Measurements from ENCODE around the genes SERPINA6 and SERPINA1.

- RRBS: no CpG with 5 or more reads among the region's 5 CpGs
These were observed 7.7 kb upstream of the ASB2 start for GRCh38 chr14:93984038-93984577.

GRCh38 chr14:94028250-94028951, 2.3 kb downstream of the OTUB2 start:
- RRBS: no CpG with 5 or more reads among the region's 9 CpGs

DNA sequence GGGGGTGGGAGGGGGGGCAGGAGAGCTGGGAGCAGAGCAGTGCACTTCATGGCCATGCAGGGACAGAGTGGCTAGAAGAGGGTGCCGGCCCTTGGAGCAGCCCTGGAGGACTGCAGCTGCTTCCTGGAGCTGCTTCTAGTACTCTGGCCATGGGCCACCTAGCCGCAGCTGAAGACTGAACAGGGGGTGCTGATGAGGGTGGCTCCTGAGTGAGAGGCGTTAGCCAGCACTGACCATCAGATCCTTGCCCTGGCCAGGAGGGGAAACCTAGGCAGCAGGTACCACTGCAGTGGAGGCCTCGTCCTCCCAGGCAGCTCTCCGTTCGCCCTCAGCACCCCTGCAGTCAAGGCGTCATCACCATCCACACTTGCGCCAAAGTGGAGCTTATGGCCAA, 16.3 kb downstream of the OTUB2 start:
- RRBS: no CpG with 5 or more reads among the region's 8 CpGs

DNA sequence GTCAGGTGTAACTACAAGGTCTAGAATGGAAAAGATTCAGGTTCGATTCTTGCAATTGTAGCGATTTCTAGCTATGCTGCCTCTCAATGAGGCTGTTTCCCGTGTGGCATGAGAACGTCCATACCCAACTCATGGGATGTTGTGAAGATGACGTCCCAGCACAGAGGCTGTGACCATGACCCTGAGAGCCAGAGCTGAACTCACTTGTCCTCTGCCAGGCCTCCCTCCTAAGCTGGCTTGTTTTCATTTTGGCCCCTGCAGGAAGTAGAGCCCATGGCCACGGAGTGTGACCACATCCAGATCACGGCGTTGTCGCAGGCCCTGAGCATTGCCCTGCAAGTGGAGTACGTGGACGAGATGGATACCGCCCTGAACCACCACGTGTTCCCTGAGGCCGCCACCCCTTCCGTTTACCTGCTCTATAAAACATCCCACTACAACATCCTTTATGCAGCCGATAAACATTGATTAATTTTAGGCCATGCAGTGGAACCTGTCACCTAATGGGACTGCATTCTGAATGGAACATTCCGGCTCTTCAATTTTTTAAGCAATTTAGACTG, 19.4 kb downstream of the OTUB2 start:
- RRBS: no CpG with 5 or more reads among the region's 17 CpGs

DNA sequence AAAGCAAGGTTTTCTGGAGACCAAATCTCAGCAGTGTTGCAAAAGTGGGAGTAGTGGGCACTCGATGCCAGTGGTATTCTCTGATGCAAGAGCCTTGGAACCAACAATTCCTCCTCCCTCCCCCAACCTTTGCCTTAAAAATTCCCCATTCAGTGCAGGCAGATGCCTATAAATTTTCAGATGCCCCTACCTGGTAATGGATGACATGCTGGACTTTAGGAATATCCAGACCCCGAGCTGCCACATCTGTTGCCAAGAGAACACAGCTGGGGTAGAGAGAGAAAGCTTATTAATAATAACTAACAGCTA, 23.4 kb downstream of the DDX24 start:
- RRBS: no CpG with 5 or more reads among the region's 2 CpGs

GRCh38 chr14:94078270-94078712, 2.7 kb downstream of the DDX24 start:
- RRBS: no CpG with 5 or more reads among the region's 2 CpGs

GRCh38 chr14:94158276-94158841, 15.8 kb upstream of the PPP4R4 start:
- RRBS: no CpG with 5 or more reads among the region's 10 CpGs

- RRBS: no CpG with 5 or more reads among the region's 6 CpGs
These were observed at the start of gene SERPINA6 for GRCh38 chr14:94323099-94323658. Gene SERPINA6 (minus strand): TSS chr14:94323336.

GRCh38 chr14:94376475-94377007, 11.9 kb downstream of the SERPINA1 start:
- RRBS: no CpG with 5 or more reads among the region's 5 CpGs

DNA sequence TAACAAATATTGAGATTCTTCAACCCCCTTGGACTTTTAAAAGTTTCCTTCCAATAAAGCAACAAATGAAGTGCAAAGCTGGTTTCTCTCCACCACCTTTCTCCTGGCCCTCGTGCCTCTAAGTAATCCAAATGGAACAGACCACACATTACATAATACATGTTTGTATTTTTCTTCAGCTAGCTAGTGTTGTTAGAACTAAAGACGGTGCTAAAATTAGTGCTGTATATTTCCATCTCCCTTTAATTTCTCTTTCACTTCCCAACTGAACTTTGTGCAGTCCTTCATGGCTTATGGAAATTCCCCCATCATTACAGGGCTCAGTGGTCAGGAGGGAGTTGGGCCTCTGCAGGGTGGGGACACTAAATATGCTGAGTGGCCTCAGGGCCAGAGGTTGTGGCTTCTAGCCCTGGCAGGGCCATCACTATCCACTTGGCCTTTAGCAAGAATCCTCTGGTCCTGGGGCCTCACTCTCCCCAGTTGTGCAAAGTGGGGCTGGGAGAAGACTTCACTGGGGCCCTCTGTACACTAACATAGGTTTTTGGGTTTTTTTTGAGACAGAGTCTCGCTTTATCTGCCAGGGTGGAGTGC, 3.5 kb downstream of the SERPINA1 start:
- RRBS: no CpG with 5 or more reads among the region's 3 CpGs

DNA sequence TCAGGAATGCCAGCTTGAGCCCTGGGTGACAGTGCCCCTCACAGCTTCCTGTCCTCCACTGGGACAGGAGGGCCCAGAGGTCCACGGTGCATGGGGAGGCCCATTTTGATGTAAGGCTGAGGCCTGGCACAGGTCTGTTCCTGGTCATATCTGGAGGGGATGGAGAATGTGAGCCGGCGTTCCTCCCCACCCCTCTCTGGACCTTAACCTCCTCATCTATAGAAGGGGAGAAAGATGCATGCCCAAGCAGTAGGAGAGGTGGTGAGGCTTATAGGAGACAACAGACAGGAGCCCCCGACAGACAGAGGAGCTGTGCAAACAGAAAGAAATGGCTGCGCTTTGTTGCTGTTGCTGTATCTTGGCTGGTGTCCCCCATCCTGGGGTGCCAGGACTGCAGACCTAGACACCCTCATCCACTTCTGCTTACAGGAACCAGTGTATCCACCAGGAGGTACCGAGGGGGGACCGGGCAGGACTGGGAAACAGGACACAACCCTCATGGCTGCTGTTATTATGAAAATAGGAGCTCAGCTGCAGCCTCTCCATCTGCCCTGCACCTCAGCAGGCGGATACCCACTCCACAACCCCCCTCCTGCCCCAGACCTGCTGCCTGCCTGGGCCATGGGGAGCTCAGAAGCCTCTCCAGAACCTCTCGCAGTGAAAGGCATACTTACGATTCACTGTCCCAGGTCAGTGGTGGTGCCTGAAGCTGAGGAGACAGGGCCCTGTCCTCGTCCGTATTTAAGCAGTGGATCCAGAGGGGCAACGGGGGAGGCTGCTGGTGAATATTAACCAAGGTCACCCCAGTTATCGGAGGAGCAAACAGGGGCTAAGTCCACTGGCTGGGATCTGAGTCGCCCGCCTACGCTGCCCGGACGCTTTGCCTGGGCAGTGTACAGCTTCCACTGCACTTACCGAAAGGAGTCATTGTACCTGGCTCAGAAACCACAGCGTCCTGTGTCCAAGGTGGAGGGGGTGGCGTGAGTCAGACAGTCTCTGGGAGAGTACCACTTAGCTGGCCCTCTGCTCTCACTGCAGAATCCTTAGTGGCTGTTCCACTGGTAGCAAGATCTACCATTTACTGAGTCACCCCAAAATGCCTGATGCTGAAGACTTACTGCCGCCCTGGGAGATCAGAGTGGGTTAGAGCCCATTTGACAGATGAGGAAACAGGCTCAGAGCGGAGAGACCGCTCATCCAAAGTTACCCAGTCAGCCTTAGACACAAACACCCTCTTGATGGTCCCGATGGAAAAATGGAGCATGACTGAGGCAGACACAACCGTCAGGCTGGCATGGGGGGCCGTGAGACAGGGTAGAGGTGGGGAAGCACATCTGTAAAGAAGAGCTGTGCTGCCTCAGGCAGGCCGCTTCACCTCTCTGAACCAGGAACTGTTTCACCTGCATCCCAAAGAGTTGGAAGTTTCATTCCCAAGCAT, at the start of gene SERPINA1:
Gene SERPINA1 (minus strand): TSS at position 717 of the 1,438 bp plus-strand sequence.
- RRBS: no CpG with 5 or more reads among the region's 29 CpGs

GRCh38 chr14:94582410-94582963, 1.3 kb downstream of the SERPINA5 start:
- RRBS: no CpG with 5 or more reads among the region's 3 CpGs

GRCh38 chr14:94597169-94597772, 14.9 kb upstream of the SERPINA3 start:
- RRBS: no CpG with 5 or more reads among the region's 7 CpGs

- RRBS: no CpG with 5 or more reads among the region's 17 CpGs
These were observed 13.3 kb upstream of the SERPINA3 start for GRCh38 chr14:94598595-94599645.

- RRBS: no CpG with 5 or more reads among the region's 8 CpGs
These were observed 3.8 kb downstream of the SERPINA3 start for GRCh38 chr14:94615671-94616686.

- RRBS: 93% methylated on average over 9 of the region's 50 CpGs
These were observed 3.1 kb upstream of the GSC start for GRCh38 chr14:94772874-94773588.

DNA sequence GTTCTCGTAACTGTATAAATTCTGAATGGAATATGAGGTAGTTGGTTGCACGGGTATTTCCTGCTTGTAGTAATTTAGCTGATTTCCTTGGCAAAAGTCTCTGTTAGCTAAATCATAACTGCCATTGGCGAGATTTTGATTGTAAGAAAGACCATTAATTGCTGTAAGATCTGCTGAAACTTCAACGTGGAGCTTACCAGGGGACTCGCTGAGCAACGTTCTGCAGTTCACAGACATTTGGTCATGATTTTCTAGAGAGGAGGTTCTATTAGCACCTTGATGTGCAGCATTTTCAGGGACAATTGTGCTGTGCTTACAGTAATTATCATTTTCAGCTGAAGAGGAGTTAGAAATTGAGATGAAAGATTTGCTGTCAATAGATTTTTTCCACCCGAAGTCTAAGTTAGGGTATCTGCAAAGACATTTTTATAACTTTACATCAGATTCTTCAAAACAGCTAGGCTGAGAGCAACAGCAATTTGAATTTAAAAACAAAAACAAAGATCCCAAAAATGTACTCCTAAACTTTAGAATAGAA, 53.5 kb downstream of the DICER1 start:
- RRBS: no CpG with 5 or more reads among the region's 7 CpGs

- RRBS: no CpG with 5 or more reads among the region's 15 CpGs
These were observed 64.2 kb upstream of the DICER1 start for GRCh38 chr14:95221477-95222010.

- RRBS: no CpG with 5 or more reads among the region's 21 CpGs
These were observed 46.4 kb downstream of the CLMN start for GRCh38 chr14:95272989-95274118.

- RRBS: no CpG with 5 or more reads among the region's 6 CpGs
These were observed 8.1 kb upstream of the CLMN start for GRCh38 chr14:95327823-95328255.